Right lobe of liver (tissue), 4 donors: Measurements from ENCODE around the genes CCDC183, TRAF2 and SAPCD2.

DNA sequence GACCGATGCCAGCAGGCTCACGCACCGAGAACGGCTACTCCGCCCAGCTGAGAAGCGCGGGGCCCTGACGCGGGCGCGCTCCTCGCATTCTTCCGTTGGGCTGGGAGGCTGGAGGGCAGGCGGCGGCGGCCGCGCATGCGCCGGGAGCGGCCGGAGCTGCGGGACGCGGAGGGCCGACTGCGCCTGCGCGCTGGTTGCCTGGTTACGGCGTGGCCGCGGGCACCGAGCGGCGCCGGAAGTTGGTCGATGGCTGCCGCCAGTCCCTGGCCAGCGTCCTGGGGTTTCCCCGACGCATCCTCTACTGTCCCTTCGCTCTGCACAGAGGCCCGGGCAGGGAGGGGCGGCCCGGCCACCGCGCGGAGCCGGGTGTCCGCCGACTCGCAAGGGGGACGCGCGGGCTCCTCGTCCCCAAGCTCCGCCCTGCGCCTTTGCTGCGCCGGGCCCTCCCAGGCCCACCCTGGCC lies 865 bp upstream of the SEC16A start:
- PRO-cap, 4 experiments: peak in 4 of 4 experiments; most common plus-strand start position 294 of the sequence (in 4); most common minus-strand start position 102 of the sequence (in 4)
- RAMPAGE, long total RNA, 2 experiments: start-site peak on the minus strand in 1 of 2 experiments, centred at position 107 of the sequence, 20 reads per replicate

DNA sequence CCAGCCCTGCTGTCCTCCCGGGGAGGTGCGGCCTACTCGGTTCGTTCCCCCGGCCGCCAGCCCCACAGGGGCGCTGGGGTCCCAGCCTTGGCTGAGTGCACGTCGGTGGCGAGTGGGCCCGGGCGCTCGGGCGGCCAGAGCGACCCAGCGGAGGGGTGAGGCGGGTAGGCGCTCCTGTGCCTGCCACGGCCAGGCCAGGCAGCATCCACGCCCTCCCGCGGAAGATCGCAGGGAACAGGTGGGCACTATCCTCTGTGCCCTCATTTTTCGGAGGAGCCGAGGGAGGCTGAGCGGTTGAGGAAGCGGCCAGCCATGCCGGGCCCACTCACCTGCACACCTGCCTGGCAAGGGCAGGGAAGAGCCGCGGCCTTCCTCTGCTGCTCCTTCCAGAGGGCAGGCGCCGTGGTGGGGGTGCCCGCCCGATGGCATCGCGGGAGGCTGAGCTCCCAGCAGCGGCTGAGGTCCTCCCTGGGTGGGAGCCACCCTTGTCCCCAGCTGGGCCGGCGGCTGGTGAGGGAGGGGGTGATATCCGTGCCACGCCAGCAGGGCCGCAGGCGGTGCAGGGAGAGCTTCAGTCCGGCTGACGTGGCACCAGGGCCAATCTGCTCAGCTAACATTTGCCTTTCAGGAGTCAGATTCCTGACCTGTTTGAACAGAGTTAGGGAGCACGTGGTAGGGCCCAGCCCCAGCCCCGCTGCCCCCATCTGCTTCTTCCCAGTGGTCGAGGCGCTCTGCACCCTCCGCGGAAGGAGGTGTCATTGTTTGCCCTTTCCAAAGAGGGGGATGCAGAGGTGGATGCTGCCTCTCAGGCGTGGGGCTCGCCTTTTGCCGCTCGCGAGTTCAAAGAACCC lies 1.5 kb upstream of the SEC16A start:
- PRO-cap, 4 experiments: peak in 4 of 4 experiments; most common plus-strand start position 634 of the sequence (in 1); most common minus-strand start position 604 of the sequence (in 4)
- RAMPAGE, long total RNA, 2 experiments: start-site peak on the minus strand in 2 of 2 experiments, centred at positions 531 to 541 of the sequence, 378 to 796 reads per replicate

- PRO-cap, 4 experiments: no peak in any of the 4 experiments
- RAMPAGE, long total RNA, 2 experiments: no peak in any of the 2 experiments
Observed at GRCh38 chr9:136532232-136532707, 13.6 kb downstream of the NOTCH1 start.

- PRO-cap, 4 experiments: no peak in any of the 4 experiments
- RAMPAGE, long total RNA, 2 experiments: no peak in any of the 2 experiments
Observed at GRCh38 chr9:136540089-136540815, 5.6 kb downstream of the NOTCH1 start.

GRCh38 chr9:136660119-136660932 lies 2.4 kb upstream of the EGFL7 start:
- PRO-cap, 4 experiments: peak in 1 of 4 experiments; most common minus-strand start chr9:136660731 (in 1)
- RAMPAGE, long total RNA, 2 experiments: start-site peak on the minus strand in 1 of 2 experiments, at chr9:136660383-136660414 at its widest, 7 reads per replicate

DNA sequence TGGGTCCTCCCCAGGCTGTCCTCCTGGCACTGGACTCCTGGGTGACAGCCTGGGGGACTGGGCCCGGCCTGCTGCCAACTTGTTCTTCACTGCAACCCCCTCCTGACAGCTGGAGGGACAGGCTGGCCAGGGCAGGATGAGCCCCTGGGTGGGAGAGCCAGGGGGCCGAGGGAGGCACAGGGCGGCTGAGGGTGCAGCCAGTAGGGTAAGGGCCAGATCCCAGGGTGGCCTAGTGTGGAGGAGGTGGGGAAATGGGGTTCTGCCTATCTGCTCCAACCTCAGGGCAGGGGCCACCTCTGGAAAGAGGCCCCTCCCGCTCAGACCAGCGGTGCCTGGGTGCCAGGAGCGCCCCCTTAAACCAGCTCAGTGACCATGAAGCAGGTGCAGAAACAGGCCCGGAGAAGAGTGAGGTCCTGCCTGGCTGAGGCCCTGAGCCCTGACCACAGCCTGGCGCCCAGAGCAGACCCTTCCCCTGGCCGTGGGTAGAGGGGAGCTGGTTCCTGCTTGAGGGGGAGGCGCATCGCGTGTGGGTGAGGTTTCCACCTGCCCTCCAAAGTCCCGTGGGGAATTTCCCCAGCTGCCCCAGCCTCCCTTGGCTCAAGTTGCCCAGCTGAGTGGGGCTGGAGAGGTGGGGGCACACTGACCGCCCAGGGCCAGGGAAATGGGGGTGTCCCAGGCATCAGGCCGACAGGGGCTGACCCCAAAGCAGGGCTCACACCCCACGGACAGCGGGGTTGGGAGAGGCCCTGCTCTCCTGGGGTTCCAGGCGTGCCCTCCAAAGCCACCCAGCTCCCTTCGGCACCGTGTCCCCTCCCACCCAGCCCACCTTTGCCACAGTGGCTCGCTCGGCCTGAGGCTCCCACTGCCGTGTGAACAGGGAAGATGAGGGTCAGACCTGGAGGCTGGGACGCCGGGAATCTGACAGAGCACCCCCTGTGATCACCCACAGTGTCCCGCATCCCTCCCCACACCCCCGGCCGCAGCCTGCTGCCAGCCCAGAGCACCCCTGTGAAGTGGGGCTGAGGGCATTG lies 1.2 kb upstream of the EGFL7 start:
- PRO-cap, 4 experiments: peak in 1 of 4 experiments; most common plus-strand start position 862 of the sequence (in 1); most common minus-strand start position 864 of the sequence (in 1)
- RAMPAGE, long total RNA, 2 experiments: no peak in any of the 2 experiments

- PRO-cap, 4 experiments: peak in 2 of 4 experiments; most common plus-strand start chr9:136688465 (in 2)
- RAMPAGE, long total RNA, 2 experiments: no peak in any of the 2 experiments
Observed at GRCh38 chr9:136688353-136688545, 992 bp upstream of the AGPAT2 start.

DNA sequence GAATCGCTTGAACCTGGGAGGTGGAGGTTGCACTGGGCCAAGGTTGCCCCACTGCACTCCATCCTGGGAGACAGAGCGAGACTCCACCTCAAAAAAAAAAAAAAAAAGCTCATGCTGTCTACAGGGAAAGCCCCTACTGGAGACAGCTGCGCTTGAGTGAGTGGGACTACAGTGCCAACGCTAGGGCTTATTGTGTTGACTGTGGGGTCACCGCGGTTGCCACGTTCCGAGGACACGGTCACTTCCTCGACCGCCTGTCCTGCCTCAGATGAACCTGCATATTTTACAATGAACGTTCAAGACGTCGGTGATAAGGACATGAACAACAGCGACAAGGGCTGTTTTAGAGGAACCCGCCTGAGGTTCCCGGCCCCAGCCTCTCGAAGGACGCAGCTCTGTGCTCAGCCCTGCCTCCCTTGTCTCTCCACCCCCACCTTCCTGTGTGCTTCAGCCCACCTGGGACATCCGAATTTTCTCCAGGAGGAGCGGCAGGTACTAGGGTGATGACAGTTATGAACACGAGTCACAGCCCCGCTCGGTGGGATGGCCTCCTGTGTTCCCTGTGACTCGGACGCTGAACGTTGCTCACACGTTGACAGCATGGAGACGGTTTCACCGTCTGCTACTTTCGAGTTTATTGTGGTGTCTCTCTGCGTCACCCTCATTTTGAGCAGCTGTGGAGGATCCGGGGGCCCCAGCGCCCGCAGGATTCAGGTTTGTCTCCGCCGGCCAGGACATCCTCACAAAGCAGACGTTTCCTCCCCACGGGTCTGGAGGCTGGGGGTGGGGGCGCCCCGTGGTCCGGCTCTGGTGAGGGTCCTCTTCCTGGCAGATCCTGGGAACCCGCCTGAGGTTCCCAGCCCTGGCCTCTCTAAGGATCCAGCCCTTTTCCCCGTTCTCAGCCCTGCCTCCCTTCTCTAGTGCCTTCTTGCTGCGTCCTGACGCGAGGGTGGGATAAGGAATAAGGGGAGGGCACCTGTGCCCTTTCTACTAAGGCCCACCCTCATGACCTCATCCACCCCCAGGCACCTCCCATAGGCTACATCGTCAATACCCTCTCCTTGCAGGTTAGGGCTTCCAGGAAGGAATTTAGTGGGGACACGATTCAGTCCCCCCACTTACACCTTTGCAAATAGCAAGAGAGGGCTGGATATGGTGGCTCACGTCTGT lies 11.1 kb upstream of the DIPK1B start:
- PRO-cap, 4 experiments: no peak in any of the 4 experiments
- RAMPAGE, long total RNA, 2 experiments: no peak in any of the 2 experiments

DNA sequence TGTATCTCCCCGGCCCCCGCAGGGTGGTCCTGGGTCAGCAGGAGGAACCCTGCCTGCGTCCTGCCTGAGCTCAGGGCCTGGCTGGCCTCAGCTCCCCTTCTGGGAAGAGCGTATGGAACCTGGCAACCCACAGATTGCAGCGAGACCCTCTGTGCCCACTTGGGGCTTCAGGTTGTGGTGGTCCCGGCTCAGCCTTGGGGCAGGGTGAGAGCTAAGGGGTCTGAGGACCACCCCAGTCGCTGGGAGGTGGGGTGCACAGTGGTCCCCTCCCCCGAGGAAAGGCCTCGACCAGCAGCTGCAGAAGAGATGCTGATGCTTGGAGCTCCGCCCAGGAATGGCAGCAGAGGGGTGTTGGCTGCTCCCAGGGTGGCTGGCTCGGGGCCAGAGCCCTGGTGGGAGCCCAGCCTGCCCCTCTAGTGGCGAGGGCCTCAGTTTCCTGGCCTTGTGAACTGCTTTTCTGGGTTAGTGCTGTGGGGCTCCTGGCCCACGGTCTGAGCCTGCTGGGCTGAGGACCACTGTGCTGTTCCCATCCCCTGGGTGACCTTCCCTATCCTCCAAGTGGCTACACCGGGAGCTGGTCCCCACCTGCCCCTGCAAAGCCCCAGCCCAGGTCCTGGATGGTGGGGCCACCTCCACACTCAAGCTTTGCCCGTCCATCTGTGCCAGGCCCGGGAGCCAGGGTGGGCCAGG lies 1.2 kb downstream of the DIPK1B start:
- PRO-cap, 4 experiments: peak in 1 of 4 experiments; most common minus-strand start position 336 of the sequence (in 1)
- RAMPAGE, long total RNA, 2 experiments: no peak in any of the 2 experiments

- PRO-cap, 4 experiments: peak in 1 of 4 experiments; most common plus-strand start chr9:136796413 (in 1)
- RAMPAGE, long total RNA, 2 experiments: no peak in any of the 2 experiments
Observed at GRCh38 chr9:136795572-136796659, at the start of gene CCDC183. TSS of gene CCDC183 (plus strand) at chr9:136796338.

- PRO-cap, 4 experiments: peak in 4 of 4 experiments; most common plus-strand start chr9:136886516 (in 4); most common minus-strand start chr9:136886254 (in 2)
- RAMPAGE, long total RNA, 2 experiments: start-site peak on the plus strand in 1 of 2 experiments, at chr9:136886516-136886533 at its widest, 29 reads per replicate
Observed at GRCh38 chr9:136885994-136886932, at the start of gene TRAF2. TSS of gene TRAF2 (plus strand) at chr9:136886516.

- PRO-cap, 4 experiments: no peak in any of the 4 experiments
- RAMPAGE, long total RNA, 2 experiments: no peak in any of the 2 experiments
Observed at GRCh38 chr9:136927894-136928273, 16.7 kb downstream of the FBXW5 start.

GRCh38 chr9:136929888-136930435 lies 14.6 kb downstream of the FBXW5 start:
- PRO-cap, 4 experiments: no peak in any of the 4 experiments
- RAMPAGE, long total RNA, 2 experiments: no peak in any of the 2 experiments

DNA sequence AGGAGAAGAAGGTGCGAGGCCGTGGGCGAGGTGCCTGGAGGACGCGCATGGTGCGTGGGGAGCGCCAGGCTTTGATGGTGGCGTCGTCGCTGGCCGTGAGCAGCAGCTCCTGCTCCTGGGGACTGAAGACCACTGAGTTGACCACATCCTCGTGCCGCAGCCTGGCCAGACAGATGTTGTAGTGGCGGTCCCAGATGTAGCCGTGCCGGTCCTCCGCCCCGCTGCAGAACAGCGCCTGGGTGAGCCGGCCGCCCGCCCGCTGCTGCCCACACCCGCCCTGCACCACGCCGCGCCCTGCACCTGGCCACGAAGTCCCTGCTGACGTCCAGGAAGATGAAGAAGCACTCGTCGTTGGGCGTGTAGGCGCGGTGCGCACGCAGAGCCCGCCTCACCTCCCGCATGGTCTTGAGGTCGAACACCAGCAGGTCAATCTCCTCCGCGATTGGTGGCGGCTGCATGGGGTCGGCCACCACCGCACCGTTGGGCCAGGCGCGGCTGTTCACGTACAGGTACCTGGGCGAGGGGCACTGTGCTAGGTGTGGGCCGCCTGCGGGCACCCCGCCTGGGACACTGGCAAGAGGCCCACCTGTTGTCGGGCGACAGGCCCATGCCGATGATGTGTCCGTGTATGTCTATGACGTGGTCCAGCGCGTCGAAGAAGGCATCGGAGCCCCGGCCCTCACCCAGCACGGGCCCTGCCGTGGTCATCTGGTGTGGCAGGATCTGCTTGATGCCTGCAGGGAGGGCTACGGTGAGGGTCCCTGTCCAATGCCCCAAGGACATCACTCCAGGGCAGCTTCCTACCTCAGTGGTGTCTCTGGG lies 3.4 kb downstream of the FBXW5 start:
- PRO-cap, 4 experiments: no peak in any of the 4 experiments
- RAMPAGE, long total RNA, 2 experiments: no peak in any of the 2 experiments

DNA sequence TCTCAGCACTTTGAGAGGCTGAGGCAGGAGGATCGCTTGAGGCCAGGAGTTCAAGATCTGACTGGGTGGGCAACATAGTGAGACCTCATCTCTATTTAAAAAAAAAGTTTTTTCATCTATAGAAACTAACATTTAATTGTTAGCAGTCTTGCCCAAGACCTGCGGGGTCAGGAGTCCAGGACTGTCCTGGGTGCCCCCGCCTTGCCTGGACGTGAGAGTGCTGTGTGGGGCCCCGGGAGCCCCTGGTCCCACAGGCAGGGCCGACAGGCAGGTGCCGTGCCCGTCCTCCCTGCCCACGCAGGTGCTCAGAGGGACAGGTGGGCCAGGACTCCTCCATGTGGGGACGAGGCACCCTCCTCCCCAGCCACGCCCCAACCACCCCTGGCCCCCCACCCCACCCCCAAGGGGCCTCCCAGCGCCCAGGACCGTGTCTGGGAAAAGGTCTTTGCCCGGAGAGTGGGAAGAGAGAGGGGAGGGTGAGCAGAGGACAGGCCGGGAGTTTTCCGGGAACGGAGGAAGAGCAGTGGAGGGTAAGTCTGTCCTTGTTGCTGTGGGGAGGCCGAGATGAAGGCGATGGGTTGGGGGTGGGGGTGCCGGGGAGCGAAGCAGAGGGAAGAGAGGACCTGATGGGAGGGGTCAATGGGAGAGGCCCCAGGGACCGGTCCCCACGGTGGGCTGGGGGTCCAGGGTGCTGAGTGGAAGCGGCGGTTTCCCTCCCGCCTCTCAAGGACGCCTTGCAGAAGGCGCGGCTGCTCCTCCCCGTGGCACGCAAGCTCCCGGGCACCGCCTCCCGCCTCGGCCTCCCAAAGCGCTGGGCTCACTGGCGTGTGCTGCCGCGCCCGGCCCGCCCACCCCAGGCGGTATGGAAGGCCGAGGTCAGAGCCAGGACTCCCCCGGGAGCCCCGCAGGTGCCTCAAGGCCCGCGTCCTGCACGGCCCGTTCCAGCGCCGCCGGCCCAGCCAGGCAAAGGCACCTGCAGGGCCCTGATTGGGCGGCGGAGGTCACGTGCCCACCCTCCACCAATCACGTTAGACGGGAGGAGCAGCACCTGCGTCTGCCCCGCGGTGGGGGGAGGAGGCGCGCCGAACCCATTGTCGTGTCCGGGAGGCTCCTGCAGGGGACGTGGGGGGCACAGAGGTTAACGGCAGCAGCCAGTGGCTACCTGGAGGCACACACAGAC lies 2.5 kb upstream of the LCN12 start:
- PRO-cap, 4 experiments: peak in 4 of 4 experiments; most common plus-strand start position 1,094 of the sequence (in 4); most common minus-strand start position 307 of the sequence (in 4)
- RAMPAGE, long total RNA, 2 experiments: start-site peak on the plus strand in 1 of 2 experiments, centred at position 359 of the sequence, 18 reads per replicate

DNA sequence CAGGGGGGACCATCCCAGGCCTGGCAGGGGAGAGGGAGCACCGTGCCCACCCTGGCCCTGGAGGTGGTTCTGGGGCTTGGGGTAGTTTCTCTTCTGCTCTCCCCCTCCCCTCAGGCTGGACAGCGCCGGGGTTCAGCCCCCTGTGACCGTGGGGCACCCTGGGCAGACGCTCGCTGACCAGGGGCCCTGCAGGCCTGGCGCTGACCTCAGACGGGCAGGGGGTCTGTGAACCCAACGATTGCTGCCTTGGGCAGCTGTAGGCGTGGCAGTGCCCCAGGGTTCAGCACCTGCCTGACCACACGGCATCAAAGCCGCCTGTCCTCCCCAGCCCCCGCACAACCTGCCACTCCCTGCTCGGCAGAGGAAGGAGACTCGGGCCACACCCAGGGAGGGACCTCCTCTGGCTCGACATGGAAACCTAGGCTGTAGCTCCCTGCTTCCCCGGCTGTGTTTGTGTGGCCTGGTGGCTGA lies 12.1 kb downstream of the LCN12 start:
- PRO-cap, 4 experiments: no peak in any of the 4 experiments
- RAMPAGE, long total RNA, 2 experiments: no peak in any of the 2 experiments

DNA sequence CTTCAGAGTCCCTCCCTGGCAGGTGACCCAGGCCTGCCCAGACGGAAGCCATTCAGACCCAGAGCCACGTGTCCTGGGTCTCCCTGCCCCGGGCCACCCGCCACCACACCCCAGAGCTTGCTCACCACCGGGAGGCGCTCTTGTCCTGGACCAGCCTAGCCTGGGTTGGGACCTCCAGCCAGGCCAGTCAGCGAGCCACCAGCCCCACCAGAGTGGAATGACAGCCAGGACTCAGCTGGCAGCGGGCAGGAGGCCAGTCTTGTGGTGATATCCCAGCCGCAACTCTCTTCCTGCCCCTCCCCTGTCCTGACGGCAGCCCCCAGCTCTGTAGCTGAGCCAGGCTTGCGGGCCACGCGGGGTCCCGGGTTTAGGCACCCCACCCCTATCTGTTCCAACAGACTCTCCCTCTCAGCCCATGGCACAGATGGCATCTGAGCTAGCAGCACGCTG lies 1.6 kb upstream of the PTGDS start:
- PRO-cap, 4 experiments: no peak in any of the 4 experiments
- RAMPAGE, long total RNA, 2 experiments: no peak in any of the 2 experiments

- PRO-cap, 4 experiments: no peak in any of the 4 experiments
- RAMPAGE, long total RNA, 2 experiments: no peak in any of the 2 experiments
Observed at GRCh38 chr9:137029865-137030850, 1.7 kb downstream of the FUT7 start.

- PRO-cap, 4 experiments: peak in 2 of 4 experiments; most common minus-strand start chr9:137034144 (in 2)
- RAMPAGE, long total RNA, 2 experiments: no peak in any of the 2 experiments
Observed at GRCh38 chr9:137033875-137034518, 2.1 kb upstream of the FUT7 start.

GRCh38 chr9:137070190-137070981 lies at the start of gene SAPCD2:
TSS of gene SAPCD2 (minus strand) at chr9:137070557.
- PRO-cap, 4 experiments: peak in 4 of 4 experiments; most common plus-strand start chr9:137070725 (in 4); most common minus-strand start chr9:137070554 (in 3)
- RAMPAGE, long total RNA, 2 experiments: no peak in any of the 2 experiments